Iris pigment epithelial cell (primary cell): Measurements from ENCODE around the genes DPYD, PLPPR4 and SLC30A7.

DNA sequence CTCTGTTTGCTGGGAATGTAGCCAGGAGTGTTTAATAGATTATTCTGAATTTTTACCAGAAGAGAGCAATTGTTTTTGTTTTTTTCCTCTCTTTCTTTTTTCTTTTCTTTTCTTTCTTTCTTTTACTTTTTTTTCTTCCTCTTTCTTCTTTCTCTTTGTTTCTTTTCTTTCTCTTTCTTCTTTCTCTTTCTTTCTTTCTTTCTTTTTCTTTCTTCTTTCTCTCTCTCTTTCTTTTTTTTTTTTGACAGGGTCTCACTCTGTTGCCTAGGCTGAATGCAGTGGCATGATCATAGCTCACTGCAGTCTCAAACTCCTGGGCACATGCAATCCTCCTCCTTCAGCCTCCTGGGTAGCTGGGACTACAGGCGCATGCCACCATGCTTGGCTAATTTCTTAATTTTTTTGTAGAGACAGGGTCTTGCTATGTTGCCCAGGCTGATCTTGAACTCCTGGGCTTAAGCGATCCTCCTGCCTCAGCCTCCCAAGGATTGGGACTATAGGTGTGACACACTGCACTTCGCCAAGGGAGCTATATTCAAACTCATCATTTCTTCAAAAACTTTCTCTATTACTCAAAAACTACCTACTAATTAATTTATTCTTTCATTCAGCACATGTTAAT is 486.6 kb downstream of the PTBP2 start:
- RRBS: no CpG with 5 or more reads among the region's 3 CpGs

DNA sequence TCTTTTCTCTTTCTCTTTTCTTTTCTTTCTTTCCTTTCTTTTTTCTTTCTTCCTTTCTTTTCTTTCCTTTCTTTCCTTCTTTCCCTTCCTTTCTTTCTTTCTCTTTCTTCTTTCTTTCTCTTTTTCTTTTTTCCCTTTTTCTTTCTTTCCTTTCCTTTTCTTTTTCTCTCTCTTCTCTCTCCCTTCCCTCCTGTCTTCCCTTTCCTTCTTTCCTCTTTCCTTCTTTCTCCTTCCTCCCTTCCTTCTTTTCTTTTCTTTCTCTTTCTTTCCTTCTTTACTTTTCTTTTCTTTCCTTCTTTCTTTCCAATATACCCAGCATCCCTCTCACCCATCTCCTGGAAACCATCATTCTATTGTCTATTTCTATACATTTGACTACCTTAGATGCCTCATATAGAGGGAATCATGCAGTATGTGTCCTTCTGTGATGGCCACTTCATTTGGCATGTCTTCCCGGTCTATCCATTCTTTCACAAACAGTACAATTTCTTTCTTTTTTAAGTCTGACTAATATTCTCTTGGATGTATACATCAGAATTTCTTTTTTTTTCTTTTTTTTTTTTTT is 391.1 kb downstream of the DPYD start:
- RRBS: no CpG with 5 or more reads among the region's 1 CpG

DNA sequence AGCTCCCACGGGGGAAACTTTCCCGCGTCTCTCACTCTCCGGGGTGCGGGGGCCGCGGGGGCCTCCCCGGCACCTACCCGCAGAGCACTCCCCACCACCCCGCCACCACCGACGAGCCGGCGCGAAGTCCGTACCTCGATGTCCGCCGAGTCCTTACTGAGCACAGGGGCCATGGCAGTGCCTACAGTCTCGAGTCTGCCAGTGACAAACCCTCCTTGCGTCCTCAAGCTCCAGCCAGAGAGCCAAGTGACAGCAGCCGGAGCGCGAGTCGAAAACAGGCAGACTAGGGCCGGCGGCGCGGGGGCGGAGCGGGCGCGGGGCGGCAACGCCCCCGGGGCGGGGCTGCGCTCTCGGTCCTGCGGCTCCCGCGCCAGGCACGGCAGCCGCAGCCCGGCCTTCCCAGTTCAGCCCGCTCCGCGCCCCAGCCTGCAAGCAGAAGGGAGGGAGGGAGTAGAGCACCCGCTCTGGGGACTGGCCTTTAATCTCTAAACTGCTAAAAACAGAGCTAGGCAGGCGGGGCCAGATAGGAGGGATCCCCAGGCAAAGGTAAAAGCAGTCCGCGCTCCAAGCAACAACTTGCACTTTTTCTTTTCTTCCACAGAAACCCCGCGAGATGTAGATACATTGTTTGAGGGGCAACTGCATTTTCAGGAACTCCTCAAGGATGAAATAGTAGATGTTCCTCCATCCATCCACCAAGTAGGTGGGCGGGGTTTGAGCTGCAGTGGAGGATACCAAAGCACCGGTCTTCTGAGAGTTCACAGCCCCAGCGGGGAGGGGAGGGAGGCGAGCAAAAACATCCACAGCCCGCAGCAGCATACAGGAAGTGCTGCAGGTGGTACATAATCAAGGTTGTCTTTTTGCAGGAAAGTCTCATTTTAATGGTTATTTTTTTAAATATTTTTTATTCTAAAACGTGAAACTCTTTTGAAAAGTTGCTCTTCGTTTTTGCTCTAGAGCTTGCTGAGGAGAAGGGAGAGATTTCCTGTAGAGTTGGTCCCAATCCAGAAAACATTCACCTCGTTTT is at the start of gene DPYD:
Gene DPYD, minus strand, starts transcription at position 285 of the 1,027 bp plus-strand sequence.
- RRBS: 2% methylated on average over 27 of the region's 62 CpGs

GRCh38 chr1:98054169-98054710 is 133.4 kb upstream of the DPYD start:
- RRBS: 1% methylated on average over 12 of the region's 33 CpGs

DNA sequence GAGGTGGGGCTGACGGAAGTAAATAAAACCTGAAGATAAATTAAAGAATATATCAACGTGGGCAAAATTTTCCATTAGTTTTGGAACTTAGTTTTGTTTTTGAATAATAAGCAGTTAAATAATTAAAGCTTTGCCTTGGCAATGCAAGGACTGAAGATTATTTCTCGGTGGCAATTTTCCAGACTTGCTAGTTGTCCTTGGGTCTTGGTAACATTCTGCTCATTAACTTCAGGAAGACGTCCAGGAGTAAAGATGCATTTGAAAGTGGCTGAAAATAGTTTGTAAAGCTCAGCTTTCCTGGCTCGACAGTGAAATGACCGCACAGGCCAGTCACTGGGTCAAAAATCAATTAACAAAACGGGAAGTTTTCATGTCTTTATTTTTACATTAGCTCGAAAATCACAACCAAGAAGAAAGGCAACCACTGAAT is 676 bp upstream of the SNX7 start:
- RRBS: no CpG with 5 or more reads among the region's 8 CpGs

GRCh38 chr1:98661406-98661525 is 255 bp upstream of the SNX7 start:
- RRBS: 3% methylated on average over 2 of the region's 7 CpGs

- RRBS: no CpG with 5 or more reads among the region's 6 CpGs
Observed at GRCh38 chr1:98733235-98733941, 71.9 kb downstream of the SNX7 start.

- RRBS: 4% methylated on average over 8 of the region's 57 CpGs
Observed at GRCh38 chr1:99264033-99265055, at the start of gene PLPPR4. Gene PLPPR4 (plus strand): TSS chr1:99264492.

- RRBS: no CpG with 5 or more reads among the region's 11 CpGs
Observed at GRCh38 chr1:100265396-100265881, 577 bp upstream of the RTCA start.

GRCh38 chr1:100353838-100354541 is 1.7 kb downstream of the CDC14A start:
- RRBS: no CpG with 5 or more reads among the region's 3 CpGs

DNA sequence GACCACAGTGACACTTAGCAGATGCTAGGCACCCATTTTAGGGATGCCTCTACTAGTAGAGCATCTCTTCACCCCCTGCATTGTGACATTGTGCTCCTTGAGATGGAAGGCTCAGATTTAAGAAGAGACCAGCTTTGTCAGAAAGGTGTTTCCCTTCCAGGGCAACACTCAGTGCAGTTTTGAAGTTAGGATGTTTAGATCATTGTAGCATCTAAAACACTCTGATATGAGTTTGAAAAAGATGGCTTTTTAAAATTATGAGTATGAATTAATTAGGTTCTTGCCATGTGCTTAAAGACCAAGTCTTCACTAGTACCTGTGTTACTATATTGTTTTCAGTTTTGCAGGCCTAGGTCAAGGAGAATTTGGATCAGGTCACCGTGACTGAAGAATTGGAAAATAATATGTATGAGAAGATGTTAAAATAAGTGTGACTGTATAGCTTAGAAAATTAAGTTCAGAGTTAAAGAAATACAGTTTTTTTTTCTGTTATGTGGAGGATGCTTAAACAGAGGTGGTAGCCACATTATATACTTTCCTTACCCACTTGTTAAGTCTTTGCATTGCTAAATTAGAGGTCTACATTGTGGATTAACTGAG is 45.0 kb downstream of the CDC14A start:
- RRBS: no CpG with 5 or more reads among the region's 1 CpG

DNA sequence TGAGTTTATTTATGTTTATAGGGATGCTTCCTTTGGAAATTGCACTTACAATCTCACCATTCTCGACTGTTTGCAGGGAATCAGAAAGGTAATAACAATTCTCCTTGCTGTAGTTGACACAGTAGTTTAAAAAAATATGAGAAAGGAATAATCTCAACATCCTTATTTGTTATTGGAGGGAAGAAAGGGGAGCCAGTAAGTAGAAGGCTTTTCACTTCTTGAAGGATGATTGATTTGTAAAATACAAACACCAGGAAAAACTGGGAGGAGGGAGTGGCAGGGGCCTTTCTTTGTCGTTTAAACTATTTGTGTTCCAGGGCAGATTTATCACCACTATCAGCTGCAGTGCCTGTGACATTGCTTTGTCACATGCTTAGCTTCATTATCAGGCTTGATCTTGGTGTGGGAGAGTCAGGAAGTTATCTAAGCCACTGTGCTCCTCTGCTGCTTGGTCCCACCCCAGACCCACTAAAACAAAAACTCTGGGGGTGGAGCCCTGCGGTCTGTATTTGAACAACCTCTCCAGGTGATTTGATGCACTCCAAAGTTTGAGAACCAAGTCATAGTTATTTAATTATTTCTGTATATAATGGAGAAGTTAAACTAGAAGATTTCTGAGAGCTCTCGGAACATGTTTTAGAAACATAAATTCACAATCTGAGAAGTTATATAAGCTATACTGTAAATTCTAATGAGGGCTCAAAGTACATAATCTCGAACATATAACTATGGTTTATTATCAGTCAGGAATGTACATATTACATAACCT is 87.8 kb downstream of the CDC14A start:
- RRBS: no CpG with 5 or more reads among the region's 5 CpGs

DNA sequence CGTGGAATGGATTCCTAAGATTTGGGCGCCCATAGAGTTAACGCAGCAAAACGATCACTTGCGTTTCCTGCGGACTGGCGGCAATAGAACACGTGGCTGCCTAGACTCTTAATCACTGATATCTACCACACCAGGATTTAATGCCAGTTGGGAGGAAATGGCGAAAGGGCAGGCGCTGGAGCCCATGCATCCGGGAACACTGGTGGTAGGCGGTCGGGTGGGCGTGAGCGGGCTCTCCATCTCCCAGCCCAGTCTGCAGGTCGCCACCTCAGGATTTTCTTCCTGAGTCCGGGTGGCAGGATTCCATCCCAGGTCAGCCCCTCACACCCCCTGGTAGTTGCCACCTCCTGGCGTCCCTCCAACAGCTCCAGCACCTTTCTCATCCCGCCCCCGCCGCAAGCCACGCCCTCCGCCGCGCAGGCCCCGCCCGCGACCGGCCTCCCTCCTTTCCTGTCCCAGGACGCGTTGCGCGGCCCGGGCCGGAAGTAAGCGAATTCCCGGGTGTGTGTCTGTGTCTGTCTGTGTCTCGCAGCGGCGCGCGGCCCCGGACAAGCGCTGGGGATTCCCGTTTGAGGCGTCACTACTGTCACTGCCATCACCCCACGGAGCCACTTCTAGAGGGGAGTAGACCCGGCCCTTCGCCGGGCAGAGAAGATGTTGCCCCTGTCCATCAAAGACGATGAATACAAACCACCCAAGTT is at the start of gene SLC30A7:
Gene SLC30A7, plus strand, starts transcription at position 482 of the 701 bp plus-strand sequence.
- RRBS: 1% methylated on average over 23 of the region's 51 CpGs

DNA sequence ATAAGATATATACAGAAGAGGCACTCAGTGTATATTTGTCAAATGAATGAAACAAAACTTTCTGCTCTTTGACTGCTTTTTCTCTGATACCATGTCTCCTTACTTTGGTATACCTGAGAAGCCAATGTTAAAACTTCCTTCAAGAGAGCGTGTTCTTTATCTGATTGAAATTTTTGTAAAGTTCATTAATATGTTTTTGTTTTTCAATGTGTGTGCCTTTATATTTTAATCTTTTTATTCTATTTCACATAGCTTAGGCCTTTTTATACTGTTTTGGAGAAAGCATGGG is 51.8 kb upstream of the S1PR1 start:
- RRBS: no CpG with 5 or more reads among the region's 1 CpG

- RRBS: no CpG with 5 or more reads among the region's 3 CpGs
Observed at GRCh38 chr1:101247919-101248191, 11.0 kb downstream of the S1PR1 start.

GRCh38 chr1:101257864-101258456 is 21.1 kb downstream of the S1PR1 start:
- RRBS: no CpG with 5 or more reads among the region's 1 CpG

GRCh38 chr1:101307911-101308428 is 71.2 kb downstream of the S1PR1 start:
- RRBS: no CpG with 5 or more reads among the region's 5 CpGs

GRCh38 chr1:101342839-101343213 is 106.0 kb downstream of the S1PR1 start:
- RRBS: no CpG with 5 or more reads among the region's 8 CpGs

DNA sequence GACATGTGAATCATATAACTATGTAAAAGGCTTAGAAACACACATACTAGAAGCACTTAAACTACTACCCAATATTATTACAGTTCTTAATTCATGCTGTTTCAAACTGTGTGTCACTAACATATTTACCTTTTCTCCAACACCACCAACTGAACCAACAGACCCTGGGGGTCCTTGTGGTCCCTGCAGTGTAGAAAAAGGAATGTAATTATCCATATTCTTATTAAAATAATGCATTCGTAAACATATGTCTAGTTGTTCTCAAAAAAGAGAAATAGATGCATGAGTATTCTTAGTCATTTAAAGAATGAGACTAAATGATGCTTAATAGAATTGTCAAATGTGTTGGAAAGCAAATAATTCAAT is 188.2 kb downstream of the COL11A1 start:
- RRBS: no CpG with 5 or more reads among the region's 1 CpG

DNA sequence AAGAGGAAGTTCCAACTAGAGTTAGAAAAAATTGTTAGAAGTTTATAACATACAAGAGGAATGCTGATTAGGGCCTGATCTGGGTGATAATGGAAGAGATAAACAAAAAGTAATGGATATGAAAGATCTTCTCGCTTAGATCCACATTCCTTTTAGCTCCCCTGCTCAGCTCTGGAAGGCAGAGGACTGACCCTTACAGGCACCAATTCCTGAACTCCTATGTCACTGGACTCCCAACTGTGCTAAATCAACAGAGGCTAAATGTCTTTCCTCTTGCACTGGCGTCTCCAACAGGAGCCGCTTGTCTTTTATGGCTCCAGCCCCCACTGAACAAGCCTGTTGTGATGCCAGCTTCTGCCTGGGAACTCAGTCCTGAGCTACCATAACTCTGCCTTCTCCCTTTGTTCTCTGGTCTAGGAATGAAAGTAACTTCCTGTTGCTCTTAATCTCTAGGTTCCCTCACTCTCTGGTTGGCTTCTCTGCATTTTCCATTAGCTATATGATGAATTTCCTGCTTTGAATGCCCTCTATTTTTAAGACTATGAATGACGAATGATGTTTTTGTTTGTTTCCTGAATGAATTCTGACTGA is 142.1 kb upstream of the COL11A1 start:
- RRBS: no CpG with 5 or more reads among the region's 4 CpGs